SJSA1 (cell line): ENCODE measurements around a stretch of chr1.

- RAMPAGE, long total RNA = no peak
Observed at GRCh38 chr1:24536316-24537211, 19.3 kb upstream of the NCMAP start.

DNA sequence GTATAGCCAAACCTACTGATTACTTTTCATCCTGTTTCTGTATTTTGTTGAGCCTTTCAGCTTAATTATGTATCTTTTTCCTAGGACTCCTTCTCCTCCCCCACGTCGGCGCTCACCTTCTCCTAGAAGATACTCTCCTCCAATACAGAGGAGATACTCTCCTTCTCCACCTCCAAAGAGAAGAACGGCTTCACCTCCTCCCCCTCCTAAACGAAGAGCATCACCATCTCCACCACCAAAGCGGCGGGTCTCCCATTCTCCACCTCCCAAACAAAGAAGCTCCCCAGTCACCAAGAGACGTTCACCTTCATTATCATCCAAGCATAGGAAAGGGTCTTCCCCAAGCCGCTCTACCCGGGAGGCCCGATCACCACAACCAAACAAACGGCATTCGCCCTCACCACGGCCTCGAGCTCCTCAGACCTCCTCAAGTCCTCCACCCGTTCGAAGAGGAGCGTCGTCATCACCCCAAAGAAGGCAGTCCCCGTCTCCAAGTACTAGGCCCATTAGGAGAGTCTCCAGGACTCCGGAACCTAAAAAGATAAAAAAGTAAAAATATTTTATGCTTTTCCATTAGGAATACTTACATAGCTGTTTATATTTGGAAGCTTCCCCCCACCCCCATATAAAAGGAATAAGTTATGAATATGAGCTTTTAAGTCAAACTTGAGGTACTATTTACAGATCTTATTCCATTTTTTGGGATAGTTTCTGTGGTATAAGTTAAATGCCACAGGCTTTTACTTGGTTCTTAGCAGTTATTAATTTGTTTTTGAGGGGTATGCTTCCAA is 26.1 kb downstream of the SRRM1 start:
- RAMPAGE, long total RNA = no peak

GRCh38 chr1:24672724-24673356 is 29.7 kb downstream of the SRRM1 start:
- RAMPAGE, long total RNA = no peak

DNA sequence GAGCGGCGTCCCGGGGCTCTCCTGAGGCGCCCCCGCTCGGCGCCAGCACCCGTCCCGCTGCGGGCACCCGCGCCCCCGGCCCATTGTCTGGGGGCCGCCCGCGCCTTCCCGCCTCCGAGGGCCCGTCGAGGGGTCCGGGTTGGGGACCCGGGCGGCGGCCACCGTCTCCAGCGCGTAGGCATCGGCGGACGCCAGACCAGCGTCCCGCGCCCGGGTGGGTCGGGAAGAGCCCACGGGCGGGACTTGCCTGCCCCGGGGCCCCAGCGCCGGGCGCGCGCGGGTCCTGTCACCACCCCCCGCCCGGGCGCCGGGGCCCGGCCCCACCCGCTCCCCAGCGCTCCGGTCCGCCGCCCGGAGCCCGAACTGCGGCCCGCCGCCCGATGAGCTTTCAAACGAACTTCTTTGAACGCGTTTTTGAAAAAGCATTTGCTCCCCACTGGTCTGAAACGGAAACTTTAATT is 468 bp downstream of the CLIC4 start:
- RAMPAGE, long total RNA = no peak

- RAMPAGE, long total RNA = no peak
Observed at GRCh38 chr1:24746146-24746653, 953 bp downstream of the CLIC4 start.

- RAMPAGE, long total RNA = no peak
Observed at GRCh38 chr1:24765045-24765738, 19.9 kb downstream of the CLIC4 start.

- RAMPAGE, long total RNA = no peak
Observed at GRCh38 chr1:24947126-24947398, 17.0 kb upstream of the RUNX3 start.

DNA sequence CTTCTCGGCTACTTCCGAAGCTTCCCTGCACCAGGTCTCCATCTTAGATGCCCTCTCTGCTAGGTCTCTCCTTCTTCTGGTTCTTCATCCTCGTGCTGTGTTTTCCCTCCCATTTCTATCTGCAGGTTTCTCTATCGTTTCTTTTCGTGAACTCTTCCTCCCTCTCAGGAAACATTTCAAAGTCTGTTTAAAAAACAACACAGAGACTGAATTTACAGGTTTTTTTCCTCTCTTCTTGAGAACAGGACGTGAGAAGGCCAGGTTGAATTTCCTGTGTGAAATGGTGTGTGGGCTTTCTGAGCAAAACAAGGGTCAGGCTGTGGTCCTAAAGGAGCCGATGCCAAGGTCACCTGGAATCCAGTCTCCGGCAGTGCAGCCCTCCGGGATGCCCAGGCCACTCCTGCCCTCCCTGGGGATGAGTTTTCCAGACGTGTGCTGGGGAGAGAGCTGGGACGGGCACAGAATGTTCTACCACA is 62.6 kb upstream of the RUNX3 start:
- RAMPAGE, long total RNA = no peak

- RAMPAGE, long total RNA = no peak
Observed at GRCh38 chr1:25023423-25024127, 93.5 kb upstream of the RUNX3 start.

GRCh38 chr1:25033723-25034725 is 103.9 kb upstream of the RUNX3 start:
- RAMPAGE, long total RNA = no peak

DNA sequence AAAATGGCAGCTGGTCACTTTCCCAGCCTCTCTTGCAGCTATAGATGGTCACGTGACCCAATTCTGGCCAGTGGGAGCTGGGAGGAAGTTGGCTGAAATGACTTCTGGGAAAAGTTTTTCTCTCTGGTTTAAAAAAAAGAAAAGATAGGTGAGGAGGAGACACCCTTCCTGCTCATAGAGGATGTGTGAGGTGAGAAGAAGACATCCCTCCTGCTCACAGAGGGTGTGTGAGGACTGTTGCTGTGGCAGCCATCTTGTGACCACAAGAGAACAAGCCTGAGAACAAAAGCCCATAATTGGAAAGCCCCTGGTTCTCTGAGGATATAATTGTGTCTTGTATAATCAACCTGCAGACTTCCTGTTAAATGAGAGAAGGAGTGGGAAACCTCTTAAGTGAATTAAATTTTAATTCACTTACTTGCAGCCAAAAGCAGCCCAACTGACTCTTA is 122.7 kb downstream of the SYF2 start:
- RAMPAGE, long total RNA = no peak

GRCh38 chr1:25544808-25545299 is 1.4 kb downstream of the LDLRAP1 start:
- RAMPAGE, long total RNA = no peak

GRCh38 chr1:25566315-25566765 is 22.9 kb downstream of the LDLRAP1 start:
- RAMPAGE, long total RNA = no peak

DNA sequence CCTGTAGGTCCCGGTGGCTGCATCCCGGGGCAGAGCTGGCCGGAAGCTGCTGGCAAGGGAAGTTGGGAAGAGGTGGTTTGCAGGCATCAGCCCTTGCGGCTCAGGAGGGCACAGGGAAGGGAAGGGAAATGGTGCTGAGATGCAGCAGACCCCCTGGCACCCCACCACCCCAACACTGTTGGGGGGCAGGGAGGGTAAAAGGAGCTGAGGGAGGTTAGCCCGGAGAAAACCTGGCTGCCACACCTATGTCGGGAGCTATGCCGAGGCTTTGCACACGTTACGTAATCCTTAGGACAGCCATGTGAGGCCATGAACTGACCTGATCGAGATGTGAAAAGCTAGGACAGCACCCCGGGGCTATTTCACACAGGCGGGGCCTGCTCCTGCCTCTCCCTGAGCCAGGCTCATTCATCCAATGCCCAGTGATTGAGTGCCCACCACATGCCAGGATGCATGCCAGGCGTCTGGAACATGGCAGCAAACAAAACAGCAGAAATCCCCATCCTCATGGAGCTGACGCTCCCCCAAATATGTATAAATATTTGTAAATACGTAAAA is 30.1 kb downstream of the LDLRAP1 start:
- RAMPAGE, long total RNA = no peak

GRCh38 chr1:25619010-25619540 is 2.5 kb downstream of the MAN1C1 start:
- RAMPAGE, long total RNA = no peak

DNA sequence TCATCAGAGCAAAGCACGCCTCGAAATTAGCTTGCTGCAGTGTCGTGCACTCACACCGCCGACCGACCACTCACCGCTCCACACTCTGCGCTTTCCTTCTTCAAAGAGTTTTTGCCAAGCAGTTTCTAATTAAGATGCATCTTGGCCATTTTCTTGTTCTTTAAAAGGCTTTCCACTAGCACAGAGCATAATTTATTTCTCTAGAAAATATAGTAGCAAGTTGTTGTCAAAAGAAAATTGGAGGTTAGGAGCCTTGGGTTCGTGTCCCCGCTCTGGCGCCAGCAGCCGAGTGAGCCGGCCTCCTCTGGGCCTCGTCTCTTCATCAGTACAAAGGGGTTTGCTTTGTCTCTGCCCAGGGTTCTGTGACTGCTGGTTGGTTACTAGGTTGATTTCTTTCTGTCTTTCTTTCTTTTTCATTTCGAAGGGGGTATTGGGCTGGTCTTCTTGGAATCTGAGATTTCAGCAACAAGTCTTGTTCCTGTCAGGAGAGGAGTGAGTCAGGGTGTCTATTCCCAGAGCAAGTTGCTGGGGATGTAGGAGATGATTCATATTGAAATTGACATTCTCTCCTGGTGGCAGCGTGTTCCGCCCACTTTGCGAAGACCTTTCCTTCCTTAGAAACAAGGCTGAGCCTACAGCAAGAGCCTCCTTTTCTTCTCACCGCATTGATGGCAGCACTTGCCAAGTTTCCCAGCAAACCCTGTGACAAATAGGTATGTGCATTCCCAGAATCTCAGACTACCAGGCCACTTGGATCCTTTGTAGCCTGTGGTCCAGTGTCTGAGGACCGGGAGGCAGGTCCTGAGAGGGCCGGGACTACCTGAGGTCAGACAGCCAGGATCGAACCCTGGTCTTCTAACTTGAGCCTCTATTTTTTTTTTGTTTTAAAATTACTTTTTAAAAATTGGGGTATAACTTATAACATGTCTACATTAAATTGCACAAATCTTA is 79.2 kb downstream of the MAN1C1 start:
- RAMPAGE, long total RNA = no peak

DNA sequence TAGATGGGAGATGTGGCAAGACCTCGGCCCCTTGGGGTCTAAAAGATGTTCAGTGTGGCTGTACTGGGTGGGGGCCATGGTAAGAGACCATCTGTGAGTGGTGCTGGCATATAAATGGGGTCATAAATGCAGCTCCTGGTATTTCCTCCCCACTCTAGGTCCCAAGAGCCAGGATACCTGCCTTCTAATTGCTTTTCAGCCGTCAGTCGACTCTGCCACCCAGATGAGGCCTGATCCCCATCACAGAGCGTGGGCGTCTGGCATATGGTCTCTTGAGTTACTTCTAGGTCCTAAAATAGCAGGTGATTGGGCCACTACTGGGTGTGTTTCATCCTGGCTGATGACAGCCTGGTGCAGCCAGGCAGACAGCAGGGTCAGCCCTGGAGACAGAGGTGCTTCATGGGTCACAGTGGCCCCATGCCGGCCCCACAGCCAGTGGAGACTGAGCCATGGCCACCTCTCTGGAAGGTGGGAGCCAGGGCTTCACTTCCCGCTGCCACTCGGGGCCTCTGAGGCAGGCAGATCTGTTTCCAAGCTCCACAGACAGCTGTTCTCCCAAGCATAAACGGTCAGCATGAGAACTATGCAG is 82.9 kb downstream of the MAN1C1 start:
- RAMPAGE, long total RNA = no peak

DNA sequence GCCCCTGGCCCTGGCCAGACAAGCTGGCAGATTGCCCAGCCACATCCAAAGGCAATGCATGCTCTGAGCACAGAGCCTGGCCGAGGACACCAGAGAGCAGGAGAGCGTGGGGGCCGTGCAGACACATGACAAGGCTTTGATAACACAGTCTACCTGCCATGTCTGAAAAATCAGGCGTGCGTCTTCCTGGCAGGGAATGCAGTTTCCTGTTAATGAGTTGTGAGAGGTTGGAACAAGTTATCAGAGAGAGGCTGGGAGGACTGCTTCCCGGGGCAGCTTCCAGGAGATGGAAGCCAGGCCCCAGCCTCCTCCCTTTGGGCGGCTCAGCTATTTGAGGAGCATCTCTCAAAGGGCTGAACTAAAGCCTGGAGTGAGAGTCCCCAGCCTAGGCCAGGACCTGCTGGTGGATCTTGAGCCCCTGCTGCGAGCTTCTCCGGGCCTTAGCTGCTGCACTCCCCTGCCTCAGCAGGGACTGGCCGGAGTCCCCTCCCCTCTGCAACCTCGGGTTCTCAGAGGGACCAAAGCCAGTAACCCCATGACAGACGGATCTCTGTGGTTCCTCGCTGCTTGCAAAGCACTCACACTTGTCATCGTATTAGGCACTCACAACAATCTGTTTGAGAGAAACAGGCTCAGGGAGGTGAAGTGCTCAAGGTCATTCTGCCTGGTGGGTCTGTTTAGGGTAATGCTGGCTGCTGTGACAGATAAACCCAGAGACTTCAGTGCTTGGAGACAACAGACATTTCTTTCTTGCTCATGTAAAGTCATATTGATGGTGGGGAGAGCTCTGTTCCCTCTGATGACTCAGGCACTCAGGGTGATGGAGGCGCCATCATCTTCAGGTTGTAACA is 72.0 kb upstream of the SELENON start:
- RAMPAGE, long total RNA = no peak

DNA sequence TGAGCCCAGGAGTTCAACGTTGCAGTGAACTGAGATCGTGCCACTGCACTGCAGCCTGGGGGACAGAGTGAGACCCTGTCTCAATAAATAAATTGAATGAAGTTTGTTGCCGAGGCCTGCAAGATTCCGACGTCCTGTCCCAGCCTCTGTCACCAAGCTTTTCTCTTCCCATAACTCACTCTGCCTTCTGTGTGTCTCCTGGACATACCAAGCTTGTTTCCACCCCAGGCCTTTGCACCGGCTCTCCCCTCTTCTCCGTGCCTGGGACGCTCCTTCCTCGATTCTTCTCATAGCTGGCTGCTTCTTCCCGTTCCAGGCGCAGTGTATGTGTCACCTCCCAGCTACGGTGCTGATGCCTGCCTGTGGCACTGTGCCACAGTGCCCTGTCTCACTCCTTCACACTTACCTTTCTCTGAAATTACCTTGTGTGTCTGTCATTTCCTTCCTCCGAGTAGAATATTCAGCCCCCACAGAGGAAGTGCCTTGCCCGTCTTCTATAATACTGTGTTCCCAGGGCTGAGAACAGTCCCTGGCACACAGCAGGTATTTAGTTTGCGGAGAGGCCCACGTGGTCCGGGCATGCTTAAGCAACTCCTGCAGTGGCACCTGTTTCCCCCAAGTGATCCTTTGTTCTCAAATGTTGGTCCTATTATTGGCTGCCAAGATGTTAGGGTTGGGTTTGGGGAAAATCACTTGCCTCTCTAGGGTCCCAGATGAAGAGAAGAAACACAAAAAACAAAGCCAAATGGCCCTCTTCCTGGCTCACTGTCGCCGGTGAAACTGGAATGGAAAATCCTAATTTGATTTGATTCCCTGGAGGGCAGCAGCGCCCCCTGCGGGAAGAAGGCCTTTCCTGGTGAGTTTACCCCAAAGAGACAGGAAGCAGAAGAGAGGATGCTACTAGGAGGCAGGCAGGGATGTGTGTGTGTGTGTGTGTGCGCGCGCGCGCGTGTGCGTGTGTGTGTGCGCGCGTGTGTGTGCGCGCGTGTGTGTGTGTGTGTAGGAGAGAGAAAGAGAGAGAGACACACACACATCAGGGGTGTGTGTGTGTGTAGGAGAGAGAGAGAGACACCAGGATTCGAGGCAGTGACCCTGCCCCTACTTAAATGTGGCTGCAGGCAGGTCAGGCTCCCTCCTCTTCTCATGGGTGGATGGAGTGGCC is 3.4 kb upstream of the SELENON start:
- RAMPAGE, long total RNA = no peak

DNA sequence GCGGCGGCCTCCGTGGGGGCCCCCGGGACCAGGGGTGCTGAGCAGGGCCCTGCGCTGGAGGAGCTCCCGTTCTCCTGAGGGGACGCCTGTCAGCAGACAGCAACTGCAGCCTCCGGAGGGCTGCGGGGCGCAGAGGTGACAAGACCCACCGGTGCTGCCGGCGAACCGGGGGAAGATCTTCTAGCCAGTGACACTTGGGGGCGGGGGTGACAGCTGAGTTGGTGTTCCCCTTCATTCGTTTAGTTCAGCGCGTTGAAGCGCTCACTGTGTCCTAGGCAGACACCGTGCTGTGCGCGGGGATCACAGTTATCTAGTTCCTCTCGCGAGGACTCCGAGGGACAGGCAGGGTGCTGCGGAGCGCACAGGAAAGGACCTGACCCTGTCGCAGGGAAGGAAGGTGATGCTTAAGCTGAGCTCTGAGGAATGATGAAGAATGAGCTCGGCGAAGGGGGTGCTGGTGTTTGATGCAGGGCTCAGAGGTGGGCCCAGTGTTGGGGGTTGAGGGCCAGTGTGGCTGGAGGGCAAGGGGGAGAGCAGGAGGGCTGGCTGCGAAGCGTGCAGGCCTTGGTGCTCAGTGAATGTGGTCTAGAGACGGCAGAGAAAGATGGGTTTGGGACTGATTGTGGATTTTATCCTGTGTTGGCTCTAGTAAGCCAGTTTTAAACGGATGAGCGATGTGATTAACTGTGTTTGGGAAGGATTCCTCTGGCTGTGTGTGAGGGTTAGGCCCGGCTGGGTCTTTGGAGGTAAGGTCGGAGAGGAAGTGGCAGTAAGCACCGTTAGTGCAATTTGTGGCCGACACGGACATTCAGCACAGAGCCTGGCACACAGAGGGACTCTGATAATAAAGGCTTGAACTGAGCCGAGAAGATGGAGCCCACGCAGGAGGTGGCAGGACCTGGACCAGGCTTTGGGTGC is 1.0 kb downstream of the MTFR1L start:
- RAMPAGE, long total RNA = no peak